NT2/D1 (cell line): Measurements from ENCODE around the gene TICAM2.

DNA sequence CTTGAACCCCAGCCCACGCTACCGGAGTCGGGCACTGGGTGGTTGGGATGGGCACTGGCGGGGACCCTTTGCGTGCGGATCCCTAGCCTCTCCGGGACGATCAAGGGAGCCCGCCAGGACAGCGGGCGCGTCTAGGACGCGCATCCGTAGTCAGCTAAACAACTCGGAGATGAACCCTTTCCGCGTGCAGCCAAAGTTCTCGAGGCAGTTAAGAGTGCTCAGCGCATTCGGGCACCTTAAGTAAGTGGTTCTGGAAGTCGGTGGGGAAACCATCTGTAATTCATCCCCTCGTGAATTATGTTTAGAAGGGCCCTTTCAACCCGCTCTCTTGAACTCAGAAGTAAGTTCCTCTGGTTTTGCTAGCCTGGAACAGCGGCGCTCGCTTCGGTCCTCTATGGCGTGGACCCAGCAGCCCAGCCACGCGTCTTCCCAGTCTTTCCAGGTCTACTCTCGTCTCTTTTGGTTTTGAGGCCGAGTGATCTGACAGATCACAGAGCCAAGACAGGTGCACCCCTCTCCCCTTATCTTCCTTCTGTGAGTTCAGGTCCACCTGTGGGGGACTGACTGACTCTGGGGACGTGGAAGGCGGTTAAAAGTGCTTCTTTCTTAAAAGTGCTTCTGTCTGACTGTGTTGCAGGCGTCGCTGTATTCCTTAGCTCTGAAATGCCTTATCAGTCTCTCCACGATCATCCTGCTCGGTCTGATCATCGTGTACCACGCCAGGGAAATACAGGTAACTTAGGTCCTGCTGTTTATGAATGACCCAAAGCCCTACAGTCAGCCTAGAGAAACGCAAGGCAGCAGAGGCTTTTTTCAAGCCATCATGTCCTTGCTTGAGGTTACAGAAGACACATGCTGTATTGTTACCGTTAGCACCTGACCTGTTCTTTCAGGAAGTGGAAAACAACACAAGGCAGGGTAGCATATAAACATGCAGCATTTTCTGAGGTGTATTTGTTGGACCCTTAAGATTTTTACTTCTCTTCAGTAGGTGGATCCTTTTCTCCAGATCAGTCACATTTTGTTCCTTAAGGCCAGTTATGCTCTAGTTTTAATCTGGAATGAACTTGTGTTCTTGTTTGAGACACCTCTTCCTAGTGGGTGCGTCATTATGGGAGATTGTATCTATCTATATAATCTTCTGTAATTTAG lies 1.8 kb downstream of the KCNN2 start:
- RRBS, 2 experiments, result under 1 to 1% methylated on average over 6 of the region's 44 CpGs

- RRBS, 2 experiments, result no CpG with 5 or more reads among the region's 13 CpGs
Measured at GRCh38 chr5:115296882-115297127, 351 bp upstream of the CCDC112 start.

GRCh38 chr5:115377265-115378005 lies 81.0 kb upstream of the CCDC112 start:
- RRBS, 2 experiments, result no CpG with 5 or more reads among the region's 4 CpGs

DNA sequence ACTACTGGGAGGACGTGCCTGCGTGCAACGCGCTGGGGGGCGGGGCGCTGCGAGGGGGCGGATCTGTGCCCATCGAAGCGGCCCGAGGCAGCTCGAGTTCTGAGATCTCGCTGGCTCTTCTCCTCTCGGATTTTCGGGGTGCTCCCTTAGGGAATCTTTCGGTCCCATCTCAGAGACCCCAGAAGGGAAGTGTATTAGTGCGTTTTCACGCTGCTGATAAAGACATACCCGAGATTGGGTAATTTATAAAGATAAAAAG lies 294 bp upstream of the FEM1C start:
- RRBS, 2 experiments, result no CpG with 5 or more reads among the region's 19 CpGs

DNA sequence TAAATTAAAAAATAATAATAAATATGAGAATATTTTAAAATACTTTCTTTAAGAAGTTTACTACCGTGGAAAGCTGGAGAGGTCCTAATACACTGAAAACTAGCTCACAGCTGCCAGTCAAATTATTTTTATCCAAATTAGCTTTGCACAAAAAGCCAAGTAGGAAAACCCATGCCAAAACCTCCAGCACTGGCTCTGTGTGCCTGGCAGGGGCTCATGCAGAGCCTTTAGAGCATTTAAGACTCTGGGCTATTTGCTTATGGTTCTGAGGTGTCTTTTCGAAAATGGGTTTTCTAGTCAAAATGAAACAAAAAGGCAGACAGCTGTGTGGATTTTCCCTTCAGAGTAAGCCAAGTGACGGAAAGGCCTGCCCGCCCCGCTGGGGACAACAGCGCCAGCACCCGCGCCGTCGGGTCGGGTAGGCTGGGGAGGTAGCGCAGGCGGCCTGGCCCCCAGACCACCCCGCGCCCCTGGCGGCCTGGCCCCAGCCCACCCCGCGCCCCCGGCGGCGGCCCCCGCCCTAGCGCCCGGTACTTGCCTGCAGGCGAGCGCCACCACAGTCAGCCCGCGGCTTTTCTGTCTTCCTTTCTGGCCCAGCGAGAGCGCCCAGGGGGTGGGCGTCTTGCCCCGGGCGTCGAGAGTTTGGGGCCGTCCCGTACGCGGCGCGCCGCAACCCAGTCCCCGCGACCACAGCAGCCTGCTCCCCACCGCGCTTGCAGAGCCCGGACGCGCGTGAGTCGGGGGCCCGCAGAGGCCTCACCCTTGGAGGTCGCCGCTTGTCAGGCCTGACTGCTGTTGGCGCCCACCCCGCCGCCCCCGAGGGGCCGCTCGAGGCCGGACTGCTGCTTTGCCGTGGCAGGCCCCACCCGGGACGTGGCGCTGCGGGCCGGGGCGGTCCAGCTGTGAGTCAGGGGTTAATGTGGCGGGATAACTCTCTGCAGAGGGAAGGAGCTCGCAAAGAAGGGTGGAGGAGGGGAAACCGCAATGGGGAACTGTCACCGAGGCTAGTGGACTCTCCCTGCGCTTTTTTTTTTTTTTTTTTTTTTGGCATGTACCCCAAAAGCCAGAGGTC lies at the start of gene TICAM2:
TSS of gene TICAM2 (minus strand) at position 921 of the 1,072 bp plus-strand sequence.
- RRBS, 2 experiments, result under 1 to 4% methylated on average over 16 to 21 of the region's 72 CpGs

DNA sequence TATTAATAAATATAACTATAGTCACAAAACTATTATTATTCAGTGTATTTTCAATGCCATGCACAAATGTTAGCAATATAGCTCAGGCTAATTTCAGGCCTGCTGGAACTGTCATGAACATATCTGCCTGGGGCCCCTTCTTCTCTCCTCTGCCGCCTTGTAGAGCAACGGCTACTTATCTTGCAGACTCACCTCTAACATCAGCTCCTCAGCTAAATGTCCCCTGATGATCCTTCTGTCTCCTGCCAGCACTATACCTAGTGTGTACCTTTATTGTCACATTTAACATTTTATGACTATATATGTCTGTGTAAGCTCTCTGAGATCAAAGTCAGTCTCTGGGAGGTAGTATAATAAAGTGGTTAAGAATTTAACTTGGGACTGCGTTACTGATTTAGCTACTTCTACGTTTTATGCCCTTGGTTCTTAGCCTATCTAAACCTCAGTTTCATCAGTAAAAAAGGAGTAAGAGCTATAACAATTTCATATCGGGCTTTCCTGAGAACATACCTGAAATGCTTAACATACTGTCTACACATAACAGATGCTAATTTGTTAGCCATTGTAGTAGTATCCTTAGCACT lies 2.2 kb downstream of the TMED7 start:
- RRBS, 2 experiments, result no CpG with 5 or more reads among the region's 5 CpGs

DNA sequence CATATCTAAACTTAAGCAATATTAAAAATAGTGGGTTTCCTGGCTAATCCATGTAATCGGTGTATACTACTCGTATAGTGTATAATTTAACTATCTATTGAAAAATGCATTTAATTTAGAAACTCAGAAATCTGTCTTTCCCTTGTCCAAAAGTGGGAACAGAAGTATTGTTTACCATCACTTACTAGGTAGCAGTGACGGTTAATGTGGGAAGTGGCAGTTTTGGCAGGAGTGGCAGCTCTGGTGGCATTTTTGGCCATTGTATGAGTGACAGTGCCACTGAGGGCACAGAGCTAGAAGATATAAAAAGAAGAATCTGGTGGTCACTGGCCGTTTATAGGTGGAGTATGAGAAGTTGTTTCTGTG lies 1.9 kb downstream of the AP3S1 start:
- RRBS, 2 experiments, result no CpG with 5 or more reads among the region's 4 CpGs

- RRBS, 2 experiments, result no CpG with 5 or more reads among the region's 7 CpGs
Measured at GRCh38 chr5:116509526-116510494, 64.8 kb downstream of the SEMA6A start.

DNA sequence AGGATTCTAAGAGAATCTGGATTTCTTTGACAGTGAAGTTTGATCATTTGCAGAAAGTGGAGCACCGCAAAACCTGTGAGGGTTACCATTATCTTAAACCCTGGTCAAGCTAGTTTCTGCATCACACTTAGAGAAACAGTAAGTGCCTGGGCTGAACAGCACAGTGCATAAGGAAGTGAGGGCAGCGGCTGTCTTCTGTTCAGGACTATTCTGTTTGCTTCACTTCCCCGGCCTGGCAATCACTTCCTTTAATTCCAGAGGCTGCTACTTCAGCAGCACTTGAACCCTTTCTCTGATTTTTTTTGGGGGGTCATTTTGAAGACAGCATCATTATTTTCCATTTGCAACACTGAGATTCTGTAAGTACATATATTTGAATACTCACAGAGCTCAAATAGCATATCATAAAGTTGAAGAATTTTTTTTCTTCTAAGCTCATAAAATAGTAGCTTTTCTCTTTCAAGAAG lies 32.0 kb downstream of the SEMA6A start:
- RRBS, 2 experiments, result no CpG with 5 or more reads among the region's 3 CpGs

- RRBS, 2 experiments, result no CpG with 5 or more reads among the region's 9 CpGs
Measured at GRCh38 chr5:119273335-119274052, 82.3 kb upstream of the TNFAIP8 start.

DNA sequence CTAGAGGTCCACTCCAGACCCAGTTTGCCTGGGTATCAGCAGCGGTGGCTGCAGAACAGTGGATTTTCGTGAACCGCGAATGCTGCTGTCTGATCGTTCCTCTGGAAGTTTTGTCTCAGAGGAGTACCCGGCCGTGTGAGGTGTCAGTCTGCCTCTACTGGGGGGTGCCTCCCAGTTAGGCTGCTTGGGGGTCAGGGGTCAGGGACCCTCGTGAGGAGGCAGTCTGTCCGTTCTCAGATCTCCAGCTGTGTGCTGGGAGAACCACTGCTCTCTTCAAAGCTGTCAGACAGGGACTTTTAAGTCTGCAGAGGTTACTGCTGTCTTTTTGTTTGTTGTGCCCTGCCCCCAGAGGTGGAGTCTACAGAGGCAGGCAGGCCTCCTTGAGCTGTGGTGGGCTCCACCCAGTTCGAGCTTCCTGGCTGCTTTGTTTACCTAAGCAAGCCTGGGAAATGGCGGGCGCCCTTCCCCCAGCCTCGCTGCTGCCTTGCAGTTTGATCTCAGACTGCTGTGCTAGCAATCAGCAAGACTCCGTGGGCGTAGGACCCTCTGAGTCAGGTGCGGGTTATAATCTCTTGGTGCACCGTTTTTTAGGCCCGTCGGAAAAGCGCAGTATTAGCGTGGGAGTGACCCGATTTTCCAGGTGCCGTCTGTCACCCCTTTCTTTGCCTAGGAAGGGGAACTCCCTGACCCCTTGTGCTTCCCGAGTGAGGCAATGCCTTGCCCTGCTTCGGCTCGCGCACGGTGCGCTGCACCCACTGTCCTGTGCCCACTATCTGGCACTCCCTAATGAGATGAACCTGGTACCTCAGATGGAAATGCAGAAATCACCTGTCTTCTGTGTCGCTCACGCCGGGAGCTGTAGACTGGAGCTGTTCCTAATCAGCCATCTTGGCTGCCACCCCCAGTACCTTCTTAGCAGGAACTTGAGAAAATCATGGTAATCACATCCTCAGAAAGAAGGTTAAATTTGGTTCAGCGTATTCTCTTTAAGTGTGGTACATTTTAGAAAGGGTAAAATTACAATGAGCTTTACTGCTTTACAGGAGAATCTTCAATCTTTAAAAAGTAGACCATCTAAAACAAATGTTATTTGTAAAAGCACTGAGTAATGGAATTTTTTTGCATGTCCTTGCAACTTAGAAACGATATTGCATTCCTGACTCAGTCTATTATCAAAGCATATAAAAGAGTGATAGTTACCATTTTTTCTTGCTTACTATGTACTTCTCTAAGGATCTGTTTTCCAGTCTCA lies 56.0 kb upstream of the TNFAIP8 start:
- RRBS, 2 experiments, result no CpG with 5 or more reads among the region's 34 CpGs

DNA sequence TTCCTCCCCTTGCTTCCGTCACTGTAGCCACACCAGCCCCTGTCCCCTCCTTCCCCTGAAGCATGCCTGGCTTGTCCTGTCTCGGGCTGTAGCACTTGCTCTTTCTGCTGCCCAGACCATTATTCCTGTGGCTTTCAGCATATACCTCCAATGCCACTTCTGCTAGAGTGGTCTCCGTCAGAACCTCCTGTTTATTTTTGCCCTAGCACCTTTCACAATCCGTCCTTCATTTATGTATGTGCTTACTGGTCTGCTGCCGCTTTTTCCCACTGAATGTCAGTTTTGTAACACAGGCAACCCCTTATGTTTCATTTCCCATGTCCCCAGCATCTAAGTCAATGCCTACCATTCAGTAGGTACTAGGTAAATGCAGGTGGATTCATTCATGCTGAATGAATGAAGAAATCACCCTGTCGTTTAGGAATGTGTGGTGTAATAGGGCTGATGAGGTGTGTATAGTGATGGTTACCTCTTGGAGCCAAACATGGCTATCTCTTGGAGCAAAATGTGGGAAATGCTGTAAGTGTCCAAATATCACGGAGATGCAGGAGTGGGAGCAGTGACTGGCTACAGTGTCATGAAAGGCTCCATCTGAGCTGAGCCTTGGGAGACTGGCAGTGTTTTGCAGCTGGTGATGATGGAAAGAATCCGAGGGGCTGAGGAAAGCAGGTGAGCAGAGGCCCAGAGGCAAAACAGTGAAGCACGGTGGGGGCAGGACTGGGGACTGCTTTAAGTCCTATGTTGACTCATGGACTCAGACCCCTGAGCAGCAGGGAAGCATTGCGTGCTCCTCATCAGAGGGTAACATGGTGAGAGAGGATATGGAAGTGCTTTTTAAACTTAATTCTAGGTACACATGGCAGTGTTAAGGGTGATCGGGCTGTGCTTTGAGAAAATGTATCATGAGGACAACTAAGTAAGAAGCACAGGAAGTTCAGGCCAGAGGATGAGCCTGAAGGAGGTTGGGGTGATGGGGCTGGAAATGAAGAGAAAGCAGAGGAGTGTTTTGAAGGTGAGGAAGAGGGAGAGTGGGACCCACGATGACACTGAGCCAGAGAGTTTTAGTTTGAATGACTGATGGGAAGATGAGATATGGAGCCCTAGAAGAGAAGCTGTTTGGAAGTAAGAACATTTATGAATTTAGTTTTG lies 29.7 kb upstream of the TNFAIP8 start:
- RRBS, 2 experiments, result no CpG with 5 or more reads among the region's 12 CpGs

- RRBS, 2 experiments, result no CpG with 5 or more reads among the region's 4 CpGs
Measured at GRCh38 chr5:119341987-119342539, 13.8 kb upstream of the TNFAIP8 start.

GRCh38 chr5:119780552-119780888 lies 151.2 kb downstream of the FAM170A start:
- RRBS, 2 experiments, result 90 to 96% methylated on average over 4 of the region's 10 CpGs

GRCh38 chr5:120457759-120458701 lies 6.1 kb upstream of the PRR16 start:
- RRBS, 2 experiments, result no CpG with 5 or more reads among the region's 24 CpGs